Mesenteric fat pad (tissue), 1 donor: Measurements from ENCODE around the genes VASN and C16orf96.

DNA sequence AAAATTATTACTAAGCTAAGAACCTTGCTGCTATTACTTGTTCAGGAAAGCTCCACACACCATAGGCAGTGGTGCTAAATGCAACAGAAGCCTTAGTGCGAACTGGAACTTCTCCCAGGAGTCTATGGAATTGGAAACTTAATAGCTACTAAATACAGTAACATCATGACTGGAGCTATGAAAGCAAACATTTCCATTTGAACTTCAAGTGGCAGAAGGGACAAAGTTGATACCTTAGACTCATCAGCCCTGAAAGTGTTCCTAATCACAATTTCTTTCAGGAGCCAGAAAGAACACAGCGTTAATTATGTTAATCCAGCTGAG, 22.5 kb downstream of the ADCY9 start:
- PRO-cap = no peak

GRCh38 chr16:4113897-4114984, 2.0 kb downstream of the ADCY9 start:
- PRO-cap = no peak

DNA sequence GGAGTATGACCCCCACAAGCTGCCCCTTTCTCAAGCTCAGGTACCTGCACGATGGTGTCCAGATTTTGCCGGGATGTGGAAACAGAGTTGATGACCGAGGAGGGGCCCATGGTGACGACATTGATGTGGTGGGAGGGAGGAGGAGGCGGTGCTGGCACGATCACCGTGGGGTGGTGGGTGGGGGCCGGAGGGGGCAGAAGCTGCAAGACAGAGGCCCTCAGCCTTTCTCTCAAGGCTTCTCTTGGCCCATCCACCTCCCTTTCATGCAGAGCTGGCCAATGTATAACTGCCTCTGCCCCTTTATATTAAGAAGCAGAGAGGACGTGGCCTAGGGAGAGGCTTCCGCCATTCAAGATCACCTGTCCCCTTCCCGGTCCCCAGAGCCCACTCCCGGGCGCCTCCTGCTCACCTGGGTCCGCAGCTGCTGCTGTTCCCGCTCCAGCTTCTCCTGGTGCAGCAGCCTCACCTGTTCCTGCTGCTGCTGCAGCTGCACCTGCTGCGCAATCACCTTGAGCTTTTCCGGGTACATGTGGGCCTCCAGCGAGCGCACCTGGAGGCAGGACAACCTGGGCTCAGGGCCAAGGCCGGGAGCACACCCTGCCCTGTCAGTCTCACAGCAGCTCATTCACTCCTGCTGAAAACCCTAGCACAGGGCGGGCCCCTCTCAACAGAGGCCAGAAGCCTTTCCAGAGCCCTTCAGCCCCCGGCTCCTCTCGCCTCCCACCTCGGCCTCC, 12.6 kb downstream of the TFAP4 start:
- PRO-cap = no peak

- PRO-cap = bidirectional peak, plus-strand start at chr16:4271377, minus-strand start at chr16:4271265
These were observed 1.7 kb downstream of the TFAP4 start for GRCh38 chr16:4271197-4271497.

GRCh38 chr16:4354040-4354439, 2.9 kb upstream of the PAM16 start:
- PRO-cap = no peak

GRCh38 chr16:4362168-4362455, 9.5 kb upstream of the VASN start:
- PRO-cap = no peak

DNA sequence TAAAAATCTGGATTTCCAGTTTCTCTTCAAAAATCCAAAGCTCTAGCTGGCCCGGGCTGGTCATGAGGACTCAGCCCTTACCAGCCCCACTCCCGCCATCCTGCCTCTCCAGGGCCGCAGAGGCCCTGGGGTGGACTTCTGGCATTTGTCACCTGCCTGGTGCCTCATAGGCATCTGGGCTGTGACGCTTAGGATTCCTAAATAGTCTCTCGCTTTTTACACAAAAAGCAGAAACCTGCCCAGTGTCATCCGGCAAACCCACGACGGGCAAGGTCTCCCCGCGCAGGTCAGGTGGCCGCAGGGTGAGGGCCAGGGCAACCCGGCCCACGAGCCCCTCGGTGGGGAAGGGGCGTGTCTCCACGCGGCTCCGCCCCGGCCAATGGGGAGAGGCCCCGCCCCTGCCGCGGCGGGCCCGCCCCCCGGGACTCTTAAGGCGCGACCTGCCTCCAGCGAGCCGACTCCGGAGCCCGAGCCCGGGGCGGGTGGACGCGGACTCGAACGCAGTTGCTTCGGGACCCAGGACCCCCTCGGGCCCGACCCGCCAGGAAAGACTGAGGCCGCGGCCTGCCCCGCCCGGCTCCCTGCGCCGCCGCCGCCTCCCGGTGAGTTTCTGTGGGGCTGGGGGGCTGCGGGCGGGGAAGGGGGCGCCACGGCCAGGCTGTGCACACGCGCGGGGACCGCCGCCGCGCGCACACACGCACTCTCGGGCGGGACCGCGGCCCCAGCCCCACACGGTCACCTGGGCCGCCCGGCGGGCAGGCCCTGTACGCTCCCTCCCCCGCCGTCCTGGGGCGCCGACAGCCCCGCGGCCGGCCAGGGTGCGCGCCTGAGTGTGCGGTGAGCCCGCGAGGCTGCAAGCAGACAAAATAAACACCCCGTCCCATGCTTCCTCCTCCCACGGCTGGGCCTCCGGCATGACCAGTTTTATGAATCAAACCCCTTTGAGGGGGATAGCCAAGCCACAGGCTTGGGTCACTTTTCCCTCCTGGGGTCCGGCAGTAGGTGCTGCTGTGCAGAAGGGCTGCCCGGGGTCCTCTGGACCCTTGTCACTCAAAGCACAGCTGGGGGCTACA, at the start of gene VASN:
TSS of gene VASN (plus strand) at position 457 of the 1,073 bp plus-strand sequence.
- PRO-cap = bidirectional peak, plus-strand start at position 457 of the sequence, minus-strand start at position 289 of the sequence

GRCh38 chr16:4377541-4378007, 5.9 kb downstream of the VASN start:
- PRO-cap = no peak

DNA sequence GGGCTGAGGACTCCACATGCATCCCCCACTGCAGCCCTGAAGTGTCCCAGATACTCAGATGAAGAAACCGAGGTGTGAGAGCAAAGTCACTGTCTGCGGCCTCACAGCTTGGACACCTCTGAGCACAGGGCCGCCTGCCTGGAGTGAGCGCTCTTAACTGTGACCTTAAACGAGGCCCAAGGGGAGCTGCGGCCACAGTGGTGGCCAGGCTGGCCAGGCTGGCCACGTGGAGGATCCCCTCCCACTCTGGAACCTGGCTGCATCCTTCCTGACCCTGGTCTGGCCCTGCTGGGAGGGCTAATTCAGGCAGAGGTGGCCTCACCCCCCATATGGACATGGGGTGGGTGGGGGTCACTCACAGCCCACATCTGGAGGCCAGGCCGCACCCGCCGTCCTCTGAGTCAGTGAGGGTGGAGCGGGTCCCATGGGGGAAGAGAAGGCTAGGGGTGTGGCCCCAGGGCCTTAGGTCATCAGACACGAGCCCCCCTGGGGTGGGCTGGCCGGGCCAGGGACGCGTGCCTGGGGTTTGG, 6.6 kb downstream of the VASN start:
- PRO-cap = no peak

DNA sequence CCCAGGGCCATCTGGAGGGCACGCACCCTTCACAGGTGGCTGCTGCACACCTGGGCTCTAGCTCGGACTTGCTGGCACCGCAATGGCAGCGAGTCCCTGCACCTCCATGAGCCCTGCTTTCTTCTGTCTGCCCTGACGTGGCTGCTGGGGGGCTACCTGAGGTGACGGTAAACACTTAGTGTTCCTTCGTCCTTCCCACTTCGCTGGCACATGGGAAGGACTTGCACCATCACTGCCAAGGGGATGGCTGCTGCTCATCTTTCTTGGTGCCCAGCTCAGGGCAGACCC, 7.8 kb downstream of the VASN start:
- PRO-cap = no peak

- PRO-cap = no peak
These were observed 17.5 kb downstream of the VASN start for GRCh38 chr16:4389009-4389735.

DNA sequence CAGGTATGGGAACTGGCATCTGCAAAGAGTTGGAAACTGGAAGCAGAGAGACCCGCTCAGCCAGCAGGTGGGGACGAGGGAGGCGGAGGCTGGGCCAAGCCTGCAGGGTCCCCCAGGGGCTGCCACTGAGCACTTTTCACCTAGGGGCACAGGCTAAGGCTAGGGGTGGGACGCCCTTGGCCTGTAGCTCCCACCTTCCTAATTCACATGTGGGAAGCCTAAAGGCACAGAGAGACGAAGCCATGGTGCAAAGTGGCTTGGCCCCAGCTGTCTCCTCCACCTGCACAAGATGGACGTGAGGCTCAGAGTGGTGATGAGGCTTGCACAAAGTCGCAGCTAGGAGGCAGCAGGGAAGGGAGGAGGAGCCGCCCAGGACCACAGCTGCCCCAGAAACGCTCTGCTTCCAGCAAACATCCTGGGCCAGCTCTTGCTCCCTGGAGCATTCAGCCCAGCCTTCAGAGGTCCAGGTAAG, 18.9 kb downstream of the VASN start:
- PRO-cap = no peak

DNA sequence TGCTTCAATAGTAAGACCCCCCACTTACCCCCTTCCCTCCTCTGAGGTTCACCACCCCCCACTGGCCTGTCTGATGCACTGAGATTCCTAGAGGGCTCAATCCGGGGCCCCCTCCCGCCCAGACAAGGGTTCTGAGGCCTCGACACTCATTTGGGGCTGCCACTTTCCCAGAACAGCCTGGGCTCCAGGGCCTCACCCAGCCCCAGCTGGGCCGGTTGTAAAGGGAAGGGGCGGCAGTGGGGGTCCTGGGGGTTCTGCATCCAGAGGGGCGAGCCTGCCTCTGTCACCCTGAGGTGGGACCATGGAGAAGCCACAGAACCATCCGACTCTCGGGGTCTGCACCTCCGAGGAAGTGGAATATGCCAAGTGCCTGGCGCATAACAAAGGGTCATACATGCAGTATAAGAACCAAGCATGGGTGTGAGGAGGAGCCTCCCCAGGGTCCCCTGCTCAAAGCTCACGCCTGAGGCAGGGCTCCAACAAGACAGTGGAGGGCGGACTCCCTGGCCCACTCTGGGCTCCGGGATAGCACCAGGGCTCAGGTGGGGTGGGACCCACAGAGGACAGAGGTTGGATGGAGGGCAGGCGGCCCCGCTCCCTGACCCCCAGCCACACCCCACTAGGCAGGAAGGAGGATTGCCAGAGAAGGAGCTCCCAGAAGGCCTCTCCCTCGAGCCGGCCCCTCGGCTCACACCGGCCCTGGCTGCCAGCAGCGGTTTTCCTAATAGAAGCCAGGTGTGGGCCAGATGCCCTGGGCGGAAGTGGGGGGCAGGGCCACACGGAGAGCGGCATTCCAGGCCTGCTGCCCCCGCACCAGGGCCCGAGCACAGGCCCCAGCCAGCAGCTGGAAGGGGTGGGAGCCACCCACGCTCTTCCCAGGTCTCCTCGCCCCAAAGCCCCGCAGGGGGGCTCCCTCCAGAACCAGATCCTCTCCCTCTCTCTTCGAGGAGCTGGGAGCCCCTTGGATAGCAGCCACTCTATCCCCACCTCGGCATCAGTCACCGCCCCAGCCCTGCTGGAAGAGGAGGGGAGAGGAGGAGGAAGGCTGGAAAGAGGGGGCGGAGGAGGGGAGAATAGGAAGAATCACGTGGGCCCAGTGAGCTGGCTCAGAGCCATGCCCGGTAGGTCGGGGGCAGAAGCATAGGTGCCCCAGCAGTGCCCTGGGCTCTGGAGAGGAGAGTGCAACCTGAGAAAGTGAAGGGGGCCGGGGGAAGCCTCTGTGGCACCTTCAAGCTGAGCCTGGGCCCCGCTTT, 20.8 kb downstream of the VASN start:
- PRO-cap = no peak

- PRO-cap = no peak
These were observed 400 bp upstream of the DNAJA3 start for GRCh38 chr16:4425237-4425698.

- PRO-cap = no peak
These were observed at the start of gene C16orf96 for GRCh38 chr16:4556037-4556746. Gene C16orf96 (plus strand): TSS chr16:4556340.

GRCh38 chr16:4664499-4665629, 28.5 kb upstream of the NUDT16L1 start:
- PRO-cap = no peak

DNA sequence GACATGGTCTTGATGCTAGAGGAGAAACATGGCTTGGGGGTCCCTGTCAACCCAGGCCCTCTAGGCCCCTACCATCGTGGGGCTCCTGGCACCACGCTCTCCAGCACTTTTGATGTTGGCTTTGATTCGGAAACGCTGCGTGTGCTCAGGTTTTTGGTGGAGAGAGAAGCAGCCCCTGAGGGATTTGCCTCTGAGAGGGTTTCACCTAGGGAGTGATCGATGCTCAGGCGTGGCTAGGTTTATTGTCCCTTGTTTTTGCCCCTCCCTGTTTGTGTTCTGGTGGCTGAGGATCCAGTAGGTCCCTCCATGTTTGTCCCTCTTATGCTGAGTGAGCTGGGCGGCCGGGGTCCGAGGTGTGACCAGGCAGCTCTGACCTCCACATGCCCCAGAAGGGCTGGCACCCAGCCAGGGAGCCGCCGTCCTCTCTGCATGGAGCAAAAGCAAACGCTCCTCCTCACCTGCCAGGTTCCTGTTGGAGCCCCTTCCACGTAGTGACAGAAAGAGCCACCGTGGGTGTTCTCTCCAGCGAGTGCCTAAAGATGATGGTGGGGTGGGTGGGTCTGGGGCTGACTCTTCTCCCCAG, 14.3 kb upstream of the NUDT16L1 start:
- PRO-cap = no peak

GRCh38 chr16:4801565-4801987, 857 bp downstream of the ROGDI start:
- PRO-cap = no peak

DNA sequence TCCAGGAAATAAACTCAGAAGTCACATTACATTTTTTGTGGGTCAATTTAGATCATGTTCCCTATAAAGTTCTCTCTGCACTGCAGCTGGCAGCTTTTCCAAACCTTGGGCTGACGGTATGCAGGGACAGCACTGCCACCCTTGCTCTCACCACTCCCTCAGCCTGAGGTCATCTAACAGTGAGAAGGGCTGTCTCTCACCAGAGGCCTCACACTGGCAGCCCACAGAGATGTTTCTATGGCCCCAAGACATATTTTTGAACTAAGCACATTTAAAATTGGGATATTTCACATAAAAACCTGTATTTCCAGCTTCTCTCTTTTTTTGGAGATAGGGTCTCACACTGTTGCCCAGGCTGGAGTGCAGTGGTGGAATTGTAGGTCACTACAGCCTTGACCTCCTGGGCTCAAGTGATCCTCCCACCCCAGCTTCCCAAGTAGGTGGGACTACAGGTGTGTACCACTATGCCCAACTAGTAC, 18.1 kb downstream of the GLYR1 start:
- PRO-cap = no peak

DNA sequence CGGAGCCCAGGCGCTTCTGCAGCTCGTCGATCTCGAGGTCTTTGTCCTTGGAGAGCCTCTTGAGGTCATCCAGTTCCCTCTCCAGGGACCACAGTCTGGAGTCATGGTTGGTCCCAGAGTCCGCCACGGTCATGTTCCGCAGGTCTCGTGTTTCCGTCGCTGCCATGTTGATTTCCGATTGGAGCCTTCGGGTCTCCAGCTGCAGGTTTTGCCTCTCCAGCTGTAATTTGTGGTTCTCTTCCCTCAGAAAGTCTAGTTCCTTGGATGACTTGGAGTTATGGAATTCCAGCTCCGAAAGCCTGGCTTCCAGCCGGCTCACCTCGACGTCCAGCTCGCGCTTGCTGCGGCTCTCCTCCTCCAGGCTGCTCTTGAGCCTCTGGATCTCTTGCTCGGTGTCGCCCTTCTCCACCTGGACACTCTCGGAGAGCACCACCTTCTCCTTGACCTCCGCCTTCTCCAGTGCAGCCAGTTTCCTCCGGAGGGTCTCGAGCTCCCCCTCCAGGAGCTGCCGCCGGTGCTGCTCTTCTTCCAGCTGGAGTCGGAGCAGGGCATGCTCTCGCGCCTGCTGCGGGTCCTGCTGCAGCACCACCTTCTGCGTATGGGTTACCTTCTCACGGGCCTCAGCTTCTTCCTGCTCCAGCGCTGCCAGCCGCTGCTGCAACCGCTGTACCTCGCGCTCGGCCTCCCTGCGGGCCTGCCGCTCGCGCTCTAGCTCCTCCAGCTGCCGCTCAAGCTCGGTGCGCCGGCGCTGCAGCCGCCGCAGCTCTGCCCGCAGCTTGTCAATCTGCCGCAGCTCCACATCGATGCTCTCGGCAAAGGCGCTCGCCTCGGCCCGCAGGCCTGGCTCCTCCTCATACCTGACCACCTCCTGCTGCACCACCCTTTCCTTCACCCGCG, 36.7 kb downstream of the UBN1 start:
- PRO-cap = no peak